Neural progenitor cell (in vitro differentiated cells): ENCODE results near the genes TSLP and CDO1.

- RAMPAGE, long total RNA = no peak
Measured at GRCh38 chr5:111071546-111071975, at the start of gene TSLP. Gene TSLP (plus strand): TSS chr5:111071713.

GRCh38 chr5:111232510-111232929, 8.3 kb downstream of the CAMK4 start:
- RAMPAGE, long total RNA = no peak

DNA sequence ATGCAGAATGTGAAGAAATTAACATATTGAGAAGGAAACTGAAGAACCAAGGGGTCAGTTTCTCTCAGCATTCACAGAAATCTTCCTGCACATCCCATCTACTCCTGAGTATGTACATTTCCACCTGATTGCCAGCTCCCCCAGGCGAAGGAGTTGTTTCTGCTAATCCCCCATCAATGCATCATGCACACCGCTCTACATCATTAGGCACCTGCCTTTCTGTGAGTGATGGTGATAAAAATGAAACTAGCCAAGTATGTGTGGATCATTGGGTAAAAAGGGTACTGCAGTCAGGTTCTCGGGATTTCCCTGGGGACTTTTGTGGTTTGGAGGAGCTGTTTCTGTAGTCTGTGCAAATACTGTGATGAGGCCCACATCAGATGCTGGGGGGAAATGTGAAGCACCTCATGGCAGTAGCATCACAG, 30.4 kb downstream of the CAMK4 start:
- RAMPAGE, long total RNA = no peak

DNA sequence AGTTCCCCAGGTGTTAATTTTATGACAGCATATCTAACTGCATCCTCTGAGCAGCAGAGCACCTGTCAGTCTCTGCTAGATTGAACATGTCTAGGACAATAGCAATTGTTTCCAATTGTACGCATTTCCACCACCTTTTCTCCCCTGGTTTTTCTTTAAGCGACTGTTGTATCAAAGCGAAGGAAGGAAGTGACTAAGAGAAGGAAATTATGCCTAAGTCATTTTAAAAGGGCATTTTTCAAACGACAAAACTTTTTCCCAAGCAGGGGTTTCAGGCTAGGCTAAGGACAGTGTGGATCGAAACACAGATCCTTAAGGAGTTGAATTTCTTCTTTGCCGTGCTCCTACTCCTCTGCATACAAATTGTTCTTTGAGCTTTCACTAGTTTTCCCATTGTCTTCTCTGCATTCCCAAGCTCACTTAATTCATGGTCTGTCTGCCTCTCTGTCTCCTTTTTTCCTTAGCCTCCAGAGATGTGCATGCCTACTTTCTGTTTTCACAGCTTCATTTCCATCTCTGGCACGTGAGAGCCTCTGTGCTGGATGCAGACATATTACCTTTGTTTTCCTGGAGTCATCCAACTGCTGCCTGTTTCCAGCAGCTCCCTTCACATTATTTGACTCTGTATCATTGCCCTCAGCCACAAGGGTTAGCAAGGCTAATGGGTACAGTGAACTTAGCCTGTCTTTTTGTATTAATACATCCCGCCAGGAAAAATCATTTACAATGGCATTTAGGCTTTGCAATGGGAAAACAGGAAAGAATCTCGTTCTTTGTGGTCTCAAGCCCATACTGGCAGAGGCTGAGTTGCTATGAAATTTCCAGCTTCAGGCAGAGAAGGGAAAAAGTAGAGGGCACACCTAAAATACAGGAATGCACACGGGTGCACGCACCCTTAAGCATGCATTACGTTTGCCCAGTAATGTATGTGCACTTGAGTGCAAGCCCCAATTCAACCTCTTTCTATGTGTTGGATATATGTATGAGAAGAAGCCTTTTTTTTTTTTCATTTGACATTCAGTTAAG, 39.6 kb upstream of the STARD4 start:
- RAMPAGE, long total RNA = no peak

DNA sequence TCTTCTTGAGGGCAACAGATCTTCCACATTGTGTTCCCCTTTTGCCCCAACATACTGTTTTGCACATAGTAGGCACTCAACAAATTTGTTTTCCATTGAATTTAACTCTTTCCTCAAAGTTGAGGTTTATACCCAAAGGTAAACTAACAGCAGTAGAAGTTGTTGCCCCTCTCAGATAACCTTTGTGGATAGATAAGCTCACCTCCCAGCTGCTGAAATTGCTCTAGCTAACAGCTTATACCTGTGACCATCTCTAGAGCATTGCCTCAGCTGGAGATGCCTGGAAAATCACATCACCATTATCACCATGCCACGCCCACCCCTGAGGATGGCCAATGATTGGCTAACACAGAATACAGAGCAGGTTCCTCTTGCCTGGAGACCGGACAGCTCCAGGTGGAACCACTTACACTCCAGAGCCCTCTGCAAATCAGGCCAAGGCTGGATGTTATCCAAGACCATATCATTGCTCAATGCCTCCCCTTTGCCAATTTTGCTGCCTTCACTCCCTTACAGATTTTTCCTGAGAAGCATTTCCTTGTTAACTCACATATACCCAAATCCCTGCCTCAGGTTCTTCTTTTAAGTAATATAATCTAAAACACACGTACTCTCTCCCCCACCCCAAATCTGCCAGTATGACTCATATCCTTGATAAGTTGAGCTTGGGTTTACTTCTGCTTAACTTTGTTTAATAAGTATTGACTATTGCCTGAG, 309.8 kb downstream of the EPB41L4A start:
- RAMPAGE, long total RNA = no peak

GRCh38 chr5:112338319-112338857, 80.7 kb downstream of the EPB41L4A start:
- RAMPAGE, long total RNA = no peak

- RAMPAGE, long total RNA = no peak
Measured at GRCh38 chr5:113013420-113014209, 37.0 kb downstream of the DCP2 start.

GRCh38 chr5:113140830-113141663, 164.4 kb downstream of the DCP2 start:
- RAMPAGE, long total RNA = no peak

GRCh38 chr5:113161718-113162362, 185.2 kb downstream of the DCP2 start:
- RAMPAGE, long total RNA = no peak

GRCh38 chr5:113213495-113213891, 221.3 kb downstream of the TSSK1B start:
- RAMPAGE, long total RNA = no peak

DNA sequence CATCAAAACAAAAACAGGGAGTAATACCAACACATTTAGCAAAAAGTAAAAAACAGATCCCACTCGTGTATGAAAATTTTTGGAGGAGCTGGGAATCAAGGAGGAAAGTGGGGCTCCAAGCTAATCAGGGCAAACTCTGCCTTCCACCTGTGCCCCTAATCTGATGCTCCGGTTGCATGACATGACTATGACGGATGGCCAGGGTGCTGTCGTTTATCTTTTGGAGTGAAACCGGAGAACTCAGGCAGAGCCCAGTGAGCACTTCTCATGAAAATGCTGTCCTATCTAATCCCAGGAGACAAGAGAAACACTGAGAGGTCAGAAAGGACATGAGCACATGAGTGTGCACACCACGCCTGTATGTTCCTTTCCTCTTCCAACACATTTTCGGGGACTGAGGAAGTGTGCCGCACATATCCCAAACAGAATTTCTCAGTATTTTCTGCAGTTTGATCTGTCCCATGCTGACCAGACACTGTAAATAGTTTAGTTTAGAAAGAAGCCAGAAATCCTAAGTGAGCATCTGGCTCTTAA, 217.2 kb downstream of the TSSK1B start:
- RAMPAGE, long total RNA = no peak

GRCh38 chr5:113292576-113292903, 142.2 kb downstream of the TSSK1B start:
- RAMPAGE, long total RNA = no peak

GRCh38 chr5:115414941-115415868, 118.8 kb upstream of the CCDC112 start:
- RAMPAGE, long total RNA = no peak

GRCh38 chr5:115432487-115433094, 112.0 kb downstream of the FEM1C start:
- RAMPAGE, long total RNA = no peak

DNA sequence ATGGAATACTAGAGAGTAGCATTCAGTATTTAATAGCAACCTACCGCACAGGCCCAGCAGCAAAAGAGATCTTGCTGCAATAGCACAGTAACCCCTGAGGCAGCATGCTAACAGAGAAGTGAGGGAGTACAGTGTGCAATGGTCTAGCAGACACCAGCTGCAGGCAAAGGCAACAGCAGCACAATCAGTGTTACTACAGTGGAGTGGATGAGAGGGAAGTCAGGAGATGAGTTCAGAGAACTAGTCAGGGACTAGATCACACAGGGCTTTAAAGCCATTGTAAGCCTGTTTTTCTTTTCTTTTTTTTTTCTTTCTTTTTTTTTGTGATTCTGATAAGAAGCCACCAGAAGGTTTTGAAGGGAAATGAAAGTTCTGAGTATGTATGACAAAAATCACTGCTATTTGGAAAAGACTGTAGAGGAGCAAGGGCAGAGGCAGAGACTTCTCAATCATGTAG, 2.7 kb downstream of the TICAM2 start:
- RAMPAGE, long total RNA = no peak

GRCh38 chr5:115634239-115634991, 8.6 kb upstream of the TMED7 start:
- RAMPAGE, long total RNA = no peak

DNA sequence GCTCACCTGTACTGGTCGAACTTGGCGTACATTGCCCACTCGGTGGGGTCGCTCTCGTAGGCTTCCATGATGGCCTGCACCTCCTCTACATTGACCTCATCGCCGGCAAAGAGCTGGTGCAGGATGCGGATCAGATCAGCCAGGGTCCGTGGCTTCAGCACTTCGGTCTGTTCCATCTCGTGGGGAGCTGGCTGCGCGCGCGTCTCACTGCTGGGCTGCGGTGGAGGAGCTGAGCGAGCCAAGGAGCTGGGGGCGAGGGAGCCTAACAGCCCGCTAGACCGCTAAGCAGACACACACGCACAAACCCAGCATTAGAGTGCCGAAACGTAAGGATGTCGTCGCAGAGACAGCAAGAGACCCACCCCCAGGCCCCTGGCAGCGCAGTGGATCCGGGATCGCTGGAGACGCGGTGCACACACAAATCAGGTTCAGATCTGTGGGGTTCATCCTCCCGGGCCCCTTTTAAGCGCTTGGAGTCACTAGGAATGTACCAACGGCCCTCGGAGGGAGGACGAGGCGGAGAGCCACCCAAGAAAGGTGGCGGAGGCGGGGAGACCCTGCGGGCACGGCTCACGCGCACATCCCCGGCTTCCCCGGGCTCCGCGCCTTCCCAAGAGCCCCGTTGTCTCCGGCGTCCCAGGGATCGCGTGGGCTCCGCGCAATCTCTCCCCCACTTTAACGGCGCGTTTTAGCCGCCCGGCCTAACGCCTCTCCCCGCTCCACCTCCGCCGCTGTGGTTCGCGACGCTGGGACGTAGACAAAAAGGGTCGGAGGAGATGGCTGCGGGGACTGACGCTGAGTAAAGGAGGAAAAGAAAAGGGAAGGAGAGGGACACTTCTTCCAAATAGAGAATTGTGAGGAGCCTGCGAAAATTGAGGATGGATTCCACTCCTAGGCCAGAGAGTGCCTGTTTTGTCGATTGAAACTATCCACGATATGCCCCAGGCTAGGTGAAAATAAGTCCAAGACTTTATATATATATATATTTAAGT, at the start of gene CDO1:
TSS of gene CDO1 (minus strand) at position 438 of the 992 bp plus-strand sequence.
- RAMPAGE, long total RNA = no peak

DNA sequence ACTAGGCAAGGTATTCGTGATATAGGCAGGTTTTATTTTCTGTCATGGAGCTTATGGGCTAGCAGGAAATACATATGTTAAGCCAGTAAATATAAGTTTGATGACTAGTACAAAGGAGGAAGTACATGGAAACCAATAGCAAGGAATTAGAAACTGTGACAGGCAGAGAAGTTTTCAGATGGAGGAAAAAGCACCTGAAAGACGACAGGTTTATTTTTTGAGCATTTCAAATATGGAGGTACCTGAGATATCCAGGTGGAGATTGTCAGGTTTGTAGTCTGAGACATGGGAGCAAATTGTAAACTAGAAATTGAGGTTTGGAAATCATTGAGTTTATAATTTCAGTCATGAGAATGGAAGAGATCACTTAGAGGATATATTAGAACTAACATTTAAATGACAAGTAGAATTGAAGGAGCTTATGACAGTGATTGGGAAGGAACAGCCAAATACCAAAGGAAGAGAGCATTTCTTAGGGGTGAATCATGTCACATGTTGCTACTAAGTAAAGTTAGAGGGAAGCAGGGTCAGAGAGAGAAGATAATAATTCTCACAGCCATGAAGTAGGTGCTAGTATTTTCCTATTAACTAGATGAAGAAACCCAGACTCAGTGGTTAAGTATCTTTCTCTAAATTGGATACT, 59.1 kb downstream of the COMMD10 start:
- RAMPAGE, long total RNA = no peak

DNA sequence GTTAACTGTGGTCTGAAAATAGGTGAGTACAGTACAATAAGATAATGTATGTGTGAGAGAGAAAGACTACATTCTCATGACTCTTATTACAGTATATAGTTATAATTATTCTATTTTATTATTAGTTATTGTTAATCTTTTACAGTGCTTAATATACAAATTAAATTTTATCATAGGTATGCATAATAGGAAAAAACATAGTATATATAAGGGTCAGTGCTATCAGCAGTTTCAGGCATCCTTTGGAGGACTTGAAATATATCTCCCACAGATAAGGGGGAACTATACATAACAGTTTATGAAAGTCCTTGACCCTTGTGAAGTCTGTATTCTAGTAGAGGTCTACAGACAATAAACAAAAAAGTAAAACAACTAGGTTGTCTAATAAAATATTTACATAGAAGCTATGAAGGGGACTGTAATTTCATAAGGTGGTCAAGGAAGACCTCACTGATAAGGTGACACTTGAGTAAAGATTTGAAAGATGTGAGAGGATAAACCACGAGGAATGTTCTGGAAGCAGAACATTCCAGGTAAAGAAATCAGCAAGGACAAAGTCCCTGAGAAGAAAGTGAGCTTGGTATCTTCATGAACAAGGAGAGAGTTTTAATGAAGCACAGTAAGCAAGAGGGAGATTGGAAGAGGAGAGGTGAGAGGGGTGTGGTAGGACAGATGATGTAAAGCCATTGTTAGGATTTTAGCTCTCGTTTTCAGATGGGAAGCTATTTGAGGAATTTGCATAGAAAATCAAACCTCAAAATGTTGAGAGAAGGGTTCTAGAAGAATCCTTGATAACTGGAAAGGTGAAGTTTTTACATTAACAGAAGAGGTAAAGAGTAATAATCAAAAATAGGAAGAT, 148.6 kb downstream of the COMMD10 start:
- RAMPAGE, long total RNA = no peak

GRCh38 chr5:116239587-116240417, 155.0 kb downstream of the COMMD10 start:
- RAMPAGE, long total RNA = no peak